Gastrocnemius medialis (tissue), 3 donors: ENCODE data around the gene TCP11L2.

DNA sequence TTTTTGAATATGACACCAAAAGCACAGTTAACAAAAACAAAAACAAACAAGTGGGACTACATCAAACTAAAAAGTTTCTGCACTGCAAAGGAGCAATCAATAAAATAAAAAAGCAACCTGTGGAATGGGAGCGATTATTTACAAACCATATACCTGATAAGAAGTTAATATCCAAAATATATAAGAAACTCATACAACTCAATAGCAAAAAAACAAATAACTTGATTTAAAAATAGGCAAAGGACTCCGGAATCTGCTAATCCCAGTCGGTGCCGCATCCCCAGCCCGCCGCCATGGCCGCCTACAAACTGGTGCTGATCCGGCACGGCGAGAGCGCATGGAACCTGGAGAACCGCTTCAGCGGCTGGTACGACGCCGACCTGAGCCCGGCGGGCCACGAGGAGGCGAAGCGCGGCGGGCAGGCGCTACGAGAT lies 19.5 kb downstream of the GLT8D2 start:
- PRO-cap = no peak
- RAMPAGE, long total RNA, 3 experiments = start-site peak on the plus strand in 1 of 3 experiments, centred at position 252 of the sequence, 11 reads per replicate

- PRO-cap = no peak
- RAMPAGE, long total RNA, 3 experiments = no peak in any of the 3 experiments
These were observed 38.1 kb upstream of the TXNRD1 start for GRCh38 chr12:104177380-104177987.

DNA sequence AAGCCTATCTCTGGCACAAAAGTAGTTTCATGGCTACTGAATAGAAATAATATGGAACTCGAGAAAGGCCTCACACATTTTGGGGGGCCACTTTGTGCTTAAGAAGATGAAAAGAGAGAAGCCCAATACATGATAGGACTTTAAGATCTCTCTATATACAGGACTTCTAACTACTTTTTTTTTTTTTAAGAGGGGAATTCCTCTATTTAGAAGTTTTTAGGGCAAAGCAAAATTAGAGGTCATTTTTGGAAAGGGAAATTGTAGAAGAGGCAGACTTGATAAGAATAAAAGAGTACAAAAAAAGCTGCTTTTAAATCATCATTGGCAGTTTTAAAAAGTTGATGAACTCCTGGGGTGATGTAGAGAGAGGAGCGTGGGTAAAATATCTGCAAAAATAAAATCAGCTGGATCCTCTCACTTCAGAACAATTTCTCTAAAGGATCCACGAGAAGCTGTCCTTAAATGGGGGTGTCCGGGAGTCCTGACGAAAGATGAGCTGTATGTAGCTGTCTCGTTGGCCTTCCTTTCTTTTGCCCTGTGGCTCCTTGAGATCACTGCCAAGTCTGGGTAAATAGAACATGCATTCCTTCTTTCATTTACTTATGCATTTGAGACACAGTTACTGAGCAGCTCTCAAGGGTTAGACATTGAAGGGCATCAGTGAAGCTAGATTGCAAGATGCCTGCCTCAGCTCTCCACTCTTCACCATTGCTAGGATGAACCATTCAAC lies 35.4 kb upstream of the TXNRD1 start:
- PRO-cap = no peak
- RAMPAGE, long total RNA, 3 experiments = no peak in any of the 3 experiments

- PRO-cap = no peak
- RAMPAGE, long total RNA, 3 experiments = no peak in any of the 3 experiments
These were observed 17.6 kb upstream of the EID3 start for GRCh38 chr12:104285784-104286458.

DNA sequence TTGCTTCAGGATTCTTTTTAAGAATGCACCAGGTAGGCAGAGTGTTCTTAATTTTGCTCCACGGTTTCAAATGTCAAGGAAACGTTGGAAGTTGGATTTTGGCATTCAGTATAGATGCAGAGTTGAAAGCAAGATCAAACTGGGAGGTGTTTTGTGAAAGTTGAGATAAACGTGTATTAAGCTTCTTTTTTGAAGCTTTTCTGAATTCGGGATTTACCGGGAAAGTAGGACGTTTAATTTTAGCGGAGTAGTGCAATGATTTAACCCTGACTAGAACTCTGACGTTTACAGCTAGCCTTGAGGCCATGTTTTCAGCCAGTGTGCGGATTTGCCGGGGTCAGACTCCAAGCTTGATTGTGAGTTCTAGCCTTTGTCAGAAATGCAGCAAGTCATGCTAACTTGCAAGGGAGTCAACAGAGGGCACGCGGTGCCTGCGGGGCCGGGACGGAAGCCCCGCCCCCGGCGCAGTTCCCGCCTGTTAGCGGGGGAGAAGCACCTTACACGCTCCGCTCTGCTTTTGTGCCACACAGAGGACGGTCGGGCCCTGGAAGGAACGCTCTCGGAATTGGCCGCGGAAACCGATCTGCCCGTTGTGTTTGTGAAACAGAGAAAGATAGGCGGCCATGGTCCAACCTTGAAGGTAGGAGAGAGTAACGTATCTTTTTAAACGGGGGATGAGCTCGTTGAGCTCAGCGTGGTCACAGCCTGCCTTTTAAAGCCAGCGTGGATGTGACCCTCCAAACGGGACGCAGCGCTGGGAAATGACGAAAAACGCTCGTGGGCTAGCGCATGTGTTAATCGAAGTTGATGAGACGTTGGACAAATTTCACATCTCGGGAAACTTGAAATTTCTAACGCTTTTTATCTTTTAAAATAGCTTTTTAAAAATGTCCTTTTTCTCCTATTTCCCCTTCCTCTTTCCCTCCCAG lies 14.9 kb upstream of the EID3 start:
- PRO-cap = bidirectional peak, plus-strand start at position 525 of the sequence, minus-strand start at position 393 of the sequence; bidirectional peak, plus-strand start at position 794 of the sequence, minus-strand start at position 734 of the sequence
- RAMPAGE, long total RNA, 3 experiments = start-site peak on the plus strand in 3 of 3 experiments, centred at positions 506 to 535 of the sequence, 25 to 158 reads per replicate

- PRO-cap = no peak
- RAMPAGE, long total RNA, 3 experiments = no peak in any of the 3 experiments
These were observed 12.1 kb downstream of the EID3 start for GRCh38 chr12:104315484-104316259.

GRCh38 chr12:104413145-104413516 lies 43.6 kb upstream of the CHST11 start:
- PRO-cap = no peak
- RAMPAGE, long total RNA, 3 experiments = no peak in any of the 3 experiments

DNA sequence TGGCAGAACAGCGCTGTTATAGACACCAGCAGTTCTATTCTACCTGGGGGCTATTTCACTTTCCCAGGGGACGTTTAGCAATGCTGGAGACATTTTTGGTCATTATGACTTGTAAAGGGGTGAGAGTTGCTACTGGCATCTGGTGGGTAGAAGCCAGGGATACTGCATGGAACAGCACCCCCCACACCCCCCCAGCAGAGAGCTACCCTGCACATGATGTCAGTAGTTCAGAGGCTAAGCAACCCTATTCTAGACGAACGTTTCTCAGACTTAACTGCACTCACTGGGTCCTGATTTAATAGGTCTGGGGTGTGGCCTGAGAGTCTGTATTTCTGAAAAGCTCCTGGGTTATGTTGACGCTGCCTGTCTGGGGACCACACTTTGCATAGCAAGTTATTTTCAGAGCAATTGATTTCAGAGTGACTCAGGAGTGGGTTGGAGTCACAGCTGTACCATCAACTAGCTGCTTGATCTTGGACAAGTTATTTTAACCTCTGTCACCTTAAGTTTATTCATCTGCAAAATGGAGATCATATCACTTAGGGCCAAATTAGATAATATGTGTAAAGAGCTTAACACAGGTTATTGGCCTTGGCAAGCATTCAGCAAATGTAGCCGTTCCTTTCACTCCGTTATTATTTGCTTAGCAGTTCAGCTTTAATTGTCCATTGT lies 48.5 kb downstream of the CHST11 start:
- PRO-cap = no peak
- RAMPAGE, long total RNA, 3 experiments = no peak in any of the 3 experiments

DNA sequence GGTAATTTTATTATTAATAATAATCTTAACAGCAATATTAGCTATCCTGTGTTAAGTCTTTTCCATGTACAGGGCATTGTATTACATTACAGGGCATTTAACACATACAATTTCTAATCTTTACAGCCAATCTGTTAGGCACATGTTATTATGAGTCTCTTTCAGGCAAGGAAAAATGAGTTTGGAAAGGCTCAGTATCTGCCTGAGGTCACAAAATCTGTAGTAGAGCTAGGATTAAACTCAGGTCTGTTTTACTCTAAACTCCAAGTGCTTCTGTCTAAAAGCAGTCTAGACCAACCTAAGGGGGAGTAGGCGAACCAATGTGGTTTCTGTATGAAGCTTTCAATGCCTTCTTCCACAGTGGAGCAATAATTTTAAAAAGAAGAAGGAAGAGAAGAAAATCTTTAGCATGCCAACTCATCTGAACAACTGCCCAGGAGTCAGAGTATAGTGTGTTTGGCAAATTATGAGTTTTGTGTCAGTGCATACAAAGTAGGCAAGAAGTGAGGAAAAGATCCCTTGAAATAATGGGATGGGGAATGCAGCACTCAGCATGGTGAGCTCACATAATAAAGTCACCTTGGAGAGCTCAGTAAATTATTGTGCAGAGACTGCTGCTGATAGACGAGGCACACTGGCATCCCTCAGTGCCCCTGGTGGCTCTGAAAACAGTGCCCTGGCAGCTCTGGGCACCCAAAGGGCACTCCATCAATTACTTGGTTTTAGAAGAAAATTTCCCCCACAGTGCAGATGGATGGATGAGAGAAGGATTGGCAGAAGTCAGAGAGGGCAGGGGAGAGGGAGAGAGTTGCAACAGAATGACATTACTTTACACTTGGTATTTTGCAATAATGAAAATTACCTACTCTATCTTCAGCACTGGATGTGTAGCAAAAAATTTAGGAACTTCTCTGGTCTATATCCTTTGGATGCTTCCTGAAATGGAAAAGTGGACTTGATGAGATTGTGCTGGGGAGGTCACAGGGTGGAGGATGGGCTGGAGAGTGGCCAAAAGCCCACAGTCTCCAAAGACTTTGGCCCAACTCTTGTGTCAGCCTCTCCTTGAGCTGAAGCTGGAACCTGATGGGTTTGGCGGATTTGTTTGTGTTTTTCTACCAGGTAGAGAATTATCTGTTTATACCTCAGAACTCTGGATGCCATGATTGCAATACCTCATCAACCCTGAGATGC lies 192.9 kb downstream of the CHST11 start:
- PRO-cap = no peak
- RAMPAGE, long total RNA, 3 experiments = no peak in any of the 3 experiments

GRCh38 chr12:104682651-104683406 lies 226.1 kb downstream of the CHST11 start:
- PRO-cap = no peak
- RAMPAGE, long total RNA, 3 experiments = no peak in any of the 3 experiments

- PRO-cap = no peak
- RAMPAGE, long total RNA, 3 experiments = no peak in any of the 3 experiments
These were observed 75.1 kb downstream of the SLC41A2 start for GRCh38 chr12:104882901-104883386.

DNA sequence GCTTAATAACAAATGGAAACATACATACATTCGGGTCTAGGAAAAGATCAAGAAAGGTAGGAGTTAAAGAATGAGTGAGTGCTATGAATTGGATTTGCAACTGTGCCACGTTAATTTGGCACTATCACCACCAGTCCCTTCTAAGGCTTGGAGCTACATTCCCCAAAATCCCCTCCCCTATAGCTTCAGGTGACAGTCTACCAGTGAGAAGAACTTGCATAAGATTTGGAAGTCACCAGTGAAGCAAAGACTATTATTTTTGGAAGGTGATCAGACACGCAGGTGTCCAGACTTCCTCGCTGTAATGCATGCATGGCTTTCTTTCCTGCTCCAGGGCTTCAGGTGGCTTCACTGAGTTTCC lies 61.5 kb downstream of the SLC41A2 start:
- PRO-cap = no peak
- RAMPAGE, long total RNA, 3 experiments = no peak in any of the 3 experiments

DNA sequence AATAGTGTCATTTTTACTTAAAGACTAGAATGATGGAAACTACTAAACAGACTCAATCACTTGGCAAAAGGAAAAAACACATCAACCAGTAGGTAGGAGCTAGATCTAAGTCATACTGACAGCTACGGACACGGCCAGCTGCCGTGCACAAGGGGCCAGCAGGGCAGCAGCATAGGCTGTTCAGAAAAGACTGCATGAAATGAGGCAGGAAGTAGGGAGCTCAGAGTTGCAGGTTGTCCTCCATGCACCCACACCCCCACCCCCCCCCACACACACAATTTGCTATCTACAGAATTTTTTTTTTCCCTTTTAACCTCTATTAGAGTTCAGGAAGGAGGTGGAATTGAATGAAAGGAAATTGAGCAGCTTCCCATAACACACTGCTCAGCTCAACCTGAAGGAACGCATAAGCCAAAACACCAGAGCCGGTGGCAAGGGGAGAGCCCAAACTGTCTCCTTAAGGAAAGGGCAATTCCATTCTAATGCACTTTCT lies 74.2 kb downstream of the NUAK1 start:
- PRO-cap = no peak
- RAMPAGE, long total RNA, 3 experiments = no peak in any of the 3 experiments

GRCh38 chr12:106135700-106136237 lies 3.0 kb downstream of the NUAK1 start:
- PRO-cap = no peak
- RAMPAGE, long total RNA, 3 experiments = no peak in any of the 3 experiments

- PRO-cap = no peak
- RAMPAGE, long total RNA, 3 experiments = no peak in any of the 3 experiments
These were observed 40.3 kb upstream of the NUAK1 start for GRCh38 chr12:106178845-106179671.

DNA sequence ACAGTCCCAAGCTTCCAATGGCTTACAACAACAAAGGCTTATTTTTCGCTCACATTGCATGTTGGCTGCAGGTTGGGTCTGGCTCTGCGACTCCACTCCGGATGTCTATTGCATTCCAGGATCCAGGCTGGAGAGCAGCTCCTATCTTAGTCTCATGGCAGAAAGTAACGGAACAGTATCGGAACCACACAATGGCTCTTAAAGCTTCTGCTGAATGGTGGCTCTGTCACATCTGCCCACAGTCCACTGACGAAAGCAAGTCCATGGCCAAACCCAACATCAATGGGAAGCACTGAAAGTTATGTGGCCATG lies 54.5 kb downstream of the CKAP4 start:
- PRO-cap = no peak
- RAMPAGE, long total RNA, 3 experiments = no peak in any of the 3 experiments

DNA sequence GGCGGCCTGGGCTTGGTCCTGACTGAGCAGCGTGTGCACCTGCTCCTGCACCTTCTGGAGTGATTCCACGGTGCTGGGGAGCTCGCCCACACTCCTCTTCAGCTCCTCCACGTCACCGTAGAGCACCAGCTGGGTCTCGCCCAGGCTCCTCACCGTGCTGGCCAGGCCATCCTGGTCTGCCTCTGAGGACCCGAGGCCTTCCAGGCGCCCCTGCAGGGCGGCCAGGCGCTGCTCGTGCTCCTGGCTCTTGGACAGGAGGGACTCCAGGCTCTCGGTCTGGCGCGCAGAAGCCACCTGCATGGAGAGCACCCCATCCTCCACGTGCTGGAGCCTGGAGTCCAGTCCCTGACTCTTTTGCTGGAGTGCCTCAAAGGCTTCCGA lies 8.6 kb downstream of the CKAP4 start:
- PRO-cap = no peak
- RAMPAGE, long total RNA, 3 experiments = no peak in any of the 3 experiments

DNA sequence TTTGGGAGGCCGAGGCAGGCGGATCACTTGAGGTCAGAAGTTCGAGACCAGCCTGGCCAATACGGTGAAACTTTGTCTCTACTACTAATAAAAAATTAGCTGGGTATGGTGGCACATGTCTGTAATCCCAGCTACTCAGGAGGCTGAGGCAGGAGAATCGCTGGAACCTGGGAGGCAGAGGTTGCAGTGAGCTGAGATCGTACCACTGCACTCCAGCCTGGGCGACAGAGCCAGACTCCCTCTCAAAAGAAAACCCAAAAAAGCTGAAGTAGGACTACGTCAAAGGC lies 1.4 kb downstream of the CKAP4 start:
- PRO-cap = no peak
- RAMPAGE, long total RNA, 3 experiments = no peak in any of the 3 experiments

GRCh38 chr12:106274257-106275213 lies 26.7 kb upstream of the CKAP4 start:
- PRO-cap = no peak
- RAMPAGE, long total RNA, 3 experiments = no peak in any of the 3 experiments

DNA sequence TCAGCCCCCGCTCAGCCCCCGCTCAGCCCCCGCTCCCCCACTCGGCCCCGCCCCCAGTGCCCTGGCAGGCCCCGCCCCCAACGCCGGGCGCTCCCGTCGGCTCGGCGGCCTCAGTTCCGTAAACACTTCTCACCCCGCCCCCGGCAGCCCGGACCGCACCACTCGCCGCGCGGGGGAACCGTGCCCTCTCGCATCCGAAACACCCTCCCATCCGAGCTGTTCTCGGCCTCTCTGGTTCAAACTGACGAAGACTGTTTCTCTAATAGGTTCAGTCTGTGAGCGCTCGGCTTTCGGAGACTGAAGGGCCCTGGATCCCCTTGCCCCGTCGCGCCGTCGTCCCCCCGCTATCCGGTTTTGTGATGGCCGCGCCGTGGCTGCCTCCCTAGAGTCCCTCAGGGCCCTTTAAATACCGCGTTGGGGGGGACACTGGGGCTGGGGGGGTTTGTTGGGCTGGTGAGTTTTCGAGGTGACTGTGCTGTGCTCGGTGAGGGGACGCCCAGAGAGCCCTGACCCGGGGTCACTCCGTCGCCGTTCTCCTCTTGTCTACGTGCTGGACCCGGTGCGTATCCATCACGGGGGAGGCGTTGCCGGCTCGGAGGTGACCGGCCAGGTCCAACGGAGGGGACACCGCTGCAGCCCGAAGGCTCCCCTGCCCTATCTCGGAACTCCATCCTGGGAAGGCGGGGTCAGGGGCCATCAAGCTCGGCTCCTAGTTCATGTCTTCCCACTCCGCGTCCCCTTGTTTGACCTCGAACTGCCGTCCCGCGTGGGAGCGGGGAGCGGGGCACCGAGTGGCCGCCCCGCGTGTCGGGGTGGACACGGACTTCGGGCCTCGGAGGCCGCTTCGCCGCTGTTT lies at the start of gene TCP11L2:
Gene TCP11L2, plus strand, starts transcription at position 351 of the 856 bp plus-strand sequence.
- PRO-cap = bidirectional peak, plus-strand start at position 432 of the sequence, minus-strand start at position 104 of the sequence; bidirectional peak, plus-strand start at position 580 of the sequence, minus-strand start at position 536 of the sequence
- RAMPAGE, long total RNA, 3 experiments = start-site peak on the plus strand in 2 of 3 experiments, centred at positions 448 to 633 of the sequence, 22 to 230 reads per replicate